Fibroblast of the aortic adventitia (primary cell): ENCODE measurements around a stretch of chr17.

DNA sequence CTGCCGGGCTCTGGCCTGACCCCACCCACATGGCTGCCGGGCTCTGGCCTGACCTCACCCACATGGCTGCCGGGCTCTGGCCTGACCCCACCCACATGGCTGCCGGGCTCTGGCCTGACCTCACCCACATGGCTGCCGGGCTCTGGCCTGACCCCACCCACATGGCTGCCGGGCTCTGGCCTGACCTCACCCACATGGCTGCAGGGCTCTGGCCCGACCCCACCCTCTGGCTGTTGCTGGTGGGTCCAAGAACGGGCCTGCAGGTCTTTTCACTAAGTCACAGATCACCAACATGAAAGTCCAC is 34.6 kb upstream of the DOC2B start:
- CAGE, long polyA plus RNA, result no peak

DNA sequence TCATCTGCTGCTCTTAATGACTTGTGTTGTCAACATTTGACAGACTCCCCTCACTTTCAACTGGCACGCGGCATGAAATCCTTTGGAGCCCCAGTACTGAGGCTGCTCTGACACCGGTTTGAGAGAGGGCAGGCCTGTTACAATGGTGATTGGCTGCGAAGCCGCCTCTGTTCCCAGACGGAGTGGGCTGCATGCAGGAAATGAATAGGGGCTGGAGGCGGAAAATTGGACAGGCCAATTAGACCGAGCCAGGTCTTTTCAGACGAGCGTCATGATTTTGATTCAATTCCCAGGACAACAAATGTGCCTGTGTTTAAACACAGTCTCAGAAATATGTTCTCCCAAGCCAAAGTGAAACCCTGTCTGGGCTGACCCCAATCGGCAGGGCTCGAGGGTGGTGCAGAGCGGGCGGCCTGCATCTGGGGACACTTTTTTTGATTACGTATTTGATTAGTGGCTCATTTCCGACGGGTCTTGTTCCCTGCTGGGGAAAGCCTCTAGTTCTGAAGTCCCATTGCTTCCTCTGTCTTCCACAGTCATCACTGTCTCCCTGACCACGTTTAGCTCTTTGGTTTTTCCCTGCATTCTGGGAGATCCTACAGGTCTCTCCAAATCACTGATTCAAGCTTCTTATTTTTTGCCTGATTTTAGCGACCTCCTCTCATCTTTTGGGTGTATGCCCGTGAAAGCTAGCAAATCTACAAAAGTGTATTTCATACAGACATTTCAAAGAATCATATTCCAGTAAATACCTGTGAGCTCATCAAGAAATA is 85.2 kb downstream of the RPH3AL start:
- CAGE, long polyA plus RNA, result no peak

GRCh38 chr17:327314-327866 is 25.2 kb downstream of the RPH3AL start:
- CAGE, long polyA plus RNA, result no peak

- CAGE, long polyA plus RNA, result no peak
These were observed 21.4 kb downstream of the RPH3AL start for GRCh38 chr17:330931-331927.

- CAGE, long polyA plus RNA, result no peak
These were observed 6.0 kb downstream of the C17orf97 start for GRCh38 chr17:416199-416519.

DNA sequence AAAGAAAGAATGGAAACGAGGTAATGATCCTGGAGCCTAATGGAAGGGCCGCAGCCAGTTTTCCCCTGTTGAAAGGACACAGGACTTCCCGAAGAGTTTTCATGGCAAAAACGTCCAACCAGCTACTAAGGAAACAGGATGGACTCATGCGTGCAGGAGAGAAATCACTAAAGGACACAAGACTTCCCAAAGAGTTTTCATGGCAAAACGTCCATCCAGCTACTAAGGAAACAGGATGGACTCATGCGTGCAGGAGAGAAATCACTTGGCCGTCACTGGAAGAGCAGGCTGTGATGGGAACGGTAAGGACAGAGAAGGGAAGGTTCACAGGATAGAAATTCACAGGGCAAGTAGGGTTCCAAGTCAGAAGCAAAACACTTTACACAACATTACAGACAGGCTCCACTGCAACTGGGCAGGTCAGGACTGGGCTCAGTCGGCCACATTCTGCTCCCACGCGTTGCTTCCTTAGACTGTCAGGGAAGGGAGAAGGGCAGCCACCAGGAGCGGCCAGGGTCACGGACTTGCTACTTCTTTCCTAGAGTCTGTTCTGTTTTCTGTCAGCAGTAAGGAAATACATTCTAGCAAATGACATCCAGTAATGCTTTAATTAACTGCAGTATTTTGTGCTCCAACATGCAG is 102.6 kb downstream of the C17orf97 start:
- CAGE, long polyA plus RNA, result no peak

GRCh38 chr17:522895-523314 is 112.8 kb downstream of the C17orf97 start:
- CAGE, long polyA plus RNA, result no peak

- CAGE, long polyA plus RNA, result no peak
These were observed 139.3 kb downstream of the C17orf97 start for GRCh38 chr17:549216-549942.

- CAGE, long polyA plus RNA, result no peak
These were observed 7.9 kb downstream of the TLCD3A start for GRCh38 chr17:740057-740867.

GRCh38 chr17:769717-770421 is 12.2 kb downstream of the GLOD4 start:
- CAGE, long polyA plus RNA, result no peak

DNA sequence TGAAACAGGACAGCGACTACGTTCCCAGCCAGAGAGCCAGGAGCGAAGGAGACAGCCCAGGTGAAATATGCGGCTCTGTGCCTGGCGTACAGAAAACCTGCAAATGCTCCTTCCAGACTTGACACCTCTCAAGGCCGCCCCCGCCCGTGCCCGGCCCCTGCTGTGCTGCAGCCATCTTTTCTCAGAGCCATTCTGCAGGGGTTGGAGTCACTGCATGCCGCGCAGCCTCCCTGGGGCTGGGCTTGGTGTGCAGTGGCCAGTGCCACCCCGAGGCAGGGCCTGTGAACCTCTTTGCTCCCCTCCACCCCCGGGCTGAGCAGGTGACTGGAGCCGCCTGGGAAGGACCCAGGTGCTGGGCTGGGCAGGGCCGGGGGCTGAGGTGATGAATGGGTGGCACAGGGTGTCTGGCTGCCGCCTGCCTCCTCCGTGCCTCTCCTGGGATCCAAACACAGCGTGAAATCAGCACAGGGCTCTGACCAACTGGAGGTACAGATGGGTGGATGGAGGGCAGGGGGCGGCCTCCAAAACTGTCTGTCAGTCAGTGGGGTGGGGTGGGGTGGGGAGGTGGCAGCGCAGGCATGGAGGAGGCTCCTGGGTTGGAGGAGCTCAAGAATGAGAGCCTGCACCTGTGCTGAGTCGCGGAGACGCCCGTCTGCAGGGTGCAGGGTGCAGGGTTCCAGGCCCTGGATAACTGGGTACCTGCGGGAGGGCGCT is 20.4 kb downstream of the MRM3 start:
- CAGE, long polyA plus RNA, result no peak

DNA sequence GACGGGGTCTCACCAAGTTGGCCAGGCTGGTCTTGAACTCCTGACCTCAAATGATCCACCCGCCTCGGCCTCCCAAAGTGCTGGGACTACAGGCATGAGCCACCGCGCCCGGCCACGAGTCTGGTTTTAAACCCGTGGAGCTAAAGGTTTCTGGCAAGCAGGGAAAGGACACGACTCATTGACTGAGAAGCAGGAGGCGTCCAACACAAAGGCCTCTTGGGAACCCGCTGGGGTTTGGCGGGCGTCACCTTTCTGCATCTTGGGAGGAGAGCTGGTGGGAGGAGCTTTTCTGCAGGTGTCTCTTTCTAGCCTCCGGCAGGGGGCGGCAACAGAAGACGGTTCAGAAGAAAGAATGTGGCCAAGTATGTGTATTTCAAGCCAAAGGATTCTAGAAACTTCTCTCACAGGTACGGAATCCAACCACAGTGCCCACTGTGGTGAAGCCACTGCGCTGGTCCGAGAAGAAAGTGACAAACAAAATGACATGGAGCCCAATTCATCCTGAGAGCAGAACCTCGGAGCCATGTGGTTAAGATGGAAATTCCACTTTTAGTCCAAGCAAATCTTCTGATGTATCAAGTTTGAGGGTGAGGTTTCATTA is 97.4 kb downstream of the MRM3 start:
- CAGE, long polyA plus RNA, result no peak

- CAGE, long polyA plus RNA, result no peak
These were observed 98.4 kb downstream of the MRM3 start for GRCh38 chr17:880074-881346.

DNA sequence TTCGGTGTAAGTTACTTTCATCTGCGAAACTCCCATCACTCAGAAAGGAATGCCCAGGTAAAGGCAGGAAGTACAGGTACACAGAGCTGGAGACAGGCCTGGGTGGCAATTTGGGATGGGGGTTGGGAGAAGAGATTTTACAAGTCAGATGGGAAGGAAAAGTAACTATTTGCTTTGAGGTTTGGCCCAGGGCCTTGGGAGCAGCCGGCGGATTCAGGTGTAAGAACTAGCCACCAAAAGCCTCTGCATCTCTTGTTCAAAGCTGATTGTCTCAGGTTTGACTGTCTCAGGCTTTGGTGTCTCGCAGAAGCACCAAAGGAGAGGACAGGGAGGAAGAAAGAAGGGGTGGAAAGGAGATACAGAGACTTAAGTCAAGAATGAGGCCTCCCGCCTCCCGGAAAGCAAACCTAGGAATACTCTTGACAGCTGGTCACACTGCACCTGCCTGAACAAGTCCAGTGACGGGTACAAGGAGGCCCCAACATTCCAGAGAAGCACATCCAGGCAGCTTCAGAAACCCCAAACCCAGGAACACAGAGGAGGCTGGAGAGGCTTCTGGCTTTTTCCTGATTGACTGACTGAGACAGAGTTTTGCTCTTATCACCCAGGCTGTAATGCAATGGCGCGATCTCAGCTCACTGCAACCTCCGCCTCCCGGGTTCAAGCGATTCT is 54.6 kb downstream of the NXN start:
- CAGE, long polyA plus RNA, result no peak

GRCh38 chr17:1004843-1005925 is 8.3 kb downstream of the TIMM22 start:
- CAGE, long polyA plus RNA, result no peak

GRCh38 chr17:1038794-1039992 is 42.3 kb downstream of the TIMM22 start:
- CAGE, long polyA plus RNA, result no peak

DNA sequence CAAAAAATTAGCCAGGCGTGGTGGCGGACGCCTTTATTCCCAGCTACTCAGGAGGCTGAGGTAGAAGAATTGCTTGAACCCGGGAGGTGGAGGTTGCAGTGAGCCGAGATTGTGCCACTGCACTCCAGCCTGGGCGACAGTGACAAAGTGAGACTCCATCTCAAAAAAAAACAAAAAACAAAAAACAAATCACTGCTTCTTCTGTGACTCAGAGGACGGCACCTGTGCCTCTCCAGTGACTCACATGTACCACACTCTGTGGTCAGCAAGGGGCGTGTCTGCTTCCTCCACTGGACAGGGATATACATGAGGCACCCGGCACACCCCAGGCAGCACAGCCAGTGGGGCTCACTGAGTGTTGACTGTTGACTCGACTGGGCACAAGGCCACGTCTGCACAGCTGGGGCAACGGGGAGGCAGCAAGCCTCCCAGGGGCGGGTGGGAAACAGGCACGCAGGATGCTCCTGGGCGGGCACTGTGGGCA is 63.9 kb downstream of the TIMM22 start:
- CAGE, long polyA plus RNA, result no peak

GRCh38 chr17:1109996-1110521 is 69.7 kb downstream of the ABR start:
- CAGE, long polyA plus RNA, result no peak

DNA sequence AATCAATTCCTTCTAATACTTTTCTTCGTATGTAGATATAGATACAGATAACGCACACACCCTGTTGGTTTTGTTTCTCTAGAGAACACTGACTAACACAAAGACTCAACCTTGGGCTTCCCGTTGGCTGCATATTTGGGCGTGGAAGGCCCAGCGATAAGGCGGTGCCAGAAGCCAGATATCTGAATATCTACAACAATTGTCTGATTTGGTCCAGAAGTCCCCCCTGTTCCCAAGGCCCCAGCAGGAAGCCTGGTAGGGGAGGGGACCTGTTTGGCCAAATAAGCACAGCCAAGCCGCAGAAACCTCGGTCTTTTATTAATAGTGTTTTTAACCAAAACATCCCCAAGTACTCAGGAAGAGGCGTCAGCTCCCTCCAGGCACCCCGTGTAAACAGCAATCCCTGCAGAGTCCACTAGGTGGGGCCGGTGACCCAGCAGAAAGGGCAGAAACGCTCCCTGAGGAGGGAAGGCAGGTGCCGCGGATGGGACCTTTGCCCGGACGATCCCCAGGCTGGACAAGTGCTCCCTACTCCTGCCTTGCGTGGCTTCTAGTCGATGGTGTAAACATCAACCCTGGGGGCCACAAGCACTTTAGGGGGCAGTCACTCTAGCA is 57.0 kb downstream of the ABR start:
- CAGE, long polyA plus RNA, result no peak

GRCh38 chr17:1344442-1345190 is 55.4 kb downstream of the YWHAE start:
- CAGE, long polyA plus RNA, result no peak